ENCODE results near the genes DDX39B, ATP6V1G2 and HSPA1A.

DNA sequence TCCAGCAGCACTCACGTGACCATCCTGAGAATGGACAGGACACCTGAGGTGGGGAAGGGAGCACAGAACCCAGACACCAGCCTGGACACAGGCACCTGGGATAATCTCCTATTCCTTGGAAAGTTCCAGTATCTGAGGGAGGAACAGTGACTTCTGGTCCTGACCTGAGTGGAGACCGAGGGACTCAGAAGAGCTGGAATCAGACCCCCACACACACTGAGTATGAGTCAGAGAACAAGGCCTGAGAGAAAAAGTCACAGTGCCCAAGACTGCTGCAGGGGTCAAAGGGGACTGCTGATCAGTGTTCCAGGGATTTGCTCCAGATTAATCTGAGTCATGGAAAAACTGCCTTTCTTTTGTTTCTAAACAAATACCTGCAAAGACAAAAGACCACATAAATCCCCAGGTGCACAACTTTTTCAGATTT is 35.7 kb upstream of the MICB start:
- PRO-cap: no peak
- RAMPAGE, long total RNA, 5 experiments: no peak in any of the 5 experiments
- RRBS: no CpG with 5 or more reads among the region's 2 CpGs

- PRO-cap: no peak
- RAMPAGE, long total RNA, 5 experiments: no peak in any of the 5 experiments
- RRBS: no CpG with 5 or more reads among the region's 4 CpGs
These were observed 2.3 kb upstream of the MICB start for GRCh38 chr6:31495611-31496019.

DNA sequence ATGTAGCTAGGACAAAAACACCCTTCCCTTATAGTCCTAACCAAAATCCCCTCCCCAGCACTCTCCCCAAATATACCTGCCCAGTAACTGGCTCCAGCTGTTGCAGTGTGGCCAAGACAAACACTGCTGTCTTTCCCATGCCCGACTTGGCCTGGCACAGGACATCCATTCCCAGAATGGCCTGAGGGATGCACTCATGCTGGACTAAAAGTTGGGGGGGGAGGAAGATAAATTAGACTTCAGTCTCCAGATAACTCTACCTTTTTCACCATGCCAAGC is 2.8 kb downstream of the DDX39B start:
- PRO-cap: no peak
- RAMPAGE, long total RNA, 5 experiments: no peak in any of the 5 experiments
- RRBS: no CpG with 5 or more reads among the region's 1 CpG

DNA sequence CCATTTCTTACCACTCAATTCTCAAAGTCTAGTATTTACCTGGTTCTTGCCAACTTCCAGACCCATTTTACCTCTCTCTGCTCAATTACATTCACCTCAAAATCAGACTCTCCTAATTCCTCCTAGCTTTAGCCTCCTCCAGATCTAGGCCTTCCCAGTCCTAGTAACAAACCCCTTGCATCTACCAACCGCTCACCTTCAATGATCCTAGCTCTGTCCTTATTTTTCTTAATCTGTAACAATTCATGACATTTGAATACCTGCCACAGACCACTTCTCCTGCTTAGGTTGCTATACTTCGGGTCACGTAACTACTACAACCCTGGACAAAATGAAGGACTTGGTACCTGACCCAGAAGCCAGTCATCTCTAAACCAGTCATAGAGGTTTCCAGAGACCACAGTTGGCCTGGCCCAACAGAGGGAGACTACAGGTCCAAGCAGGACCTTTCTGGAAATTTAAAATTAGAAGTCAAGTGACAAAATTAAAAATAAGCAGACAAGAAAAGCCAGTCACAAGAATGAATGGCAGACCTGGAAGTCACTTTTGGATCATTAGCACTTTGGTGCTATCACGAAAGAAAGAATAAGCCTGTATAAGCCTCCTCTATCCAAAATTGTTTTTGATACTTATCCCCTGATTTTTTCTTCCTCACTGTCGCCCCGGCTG is 2.3 kb downstream of the DDX39B start:
- PRO-cap: no peak
- RAMPAGE, long total RNA, 5 experiments: start-site peak on the minus strand in 2 of 5 experiments, centred at positions 113 to 193 of the sequence, 38 to 39 reads per replicate
- RRBS: no CpG with 5 or more reads among the region's 6 CpGs

DNA sequence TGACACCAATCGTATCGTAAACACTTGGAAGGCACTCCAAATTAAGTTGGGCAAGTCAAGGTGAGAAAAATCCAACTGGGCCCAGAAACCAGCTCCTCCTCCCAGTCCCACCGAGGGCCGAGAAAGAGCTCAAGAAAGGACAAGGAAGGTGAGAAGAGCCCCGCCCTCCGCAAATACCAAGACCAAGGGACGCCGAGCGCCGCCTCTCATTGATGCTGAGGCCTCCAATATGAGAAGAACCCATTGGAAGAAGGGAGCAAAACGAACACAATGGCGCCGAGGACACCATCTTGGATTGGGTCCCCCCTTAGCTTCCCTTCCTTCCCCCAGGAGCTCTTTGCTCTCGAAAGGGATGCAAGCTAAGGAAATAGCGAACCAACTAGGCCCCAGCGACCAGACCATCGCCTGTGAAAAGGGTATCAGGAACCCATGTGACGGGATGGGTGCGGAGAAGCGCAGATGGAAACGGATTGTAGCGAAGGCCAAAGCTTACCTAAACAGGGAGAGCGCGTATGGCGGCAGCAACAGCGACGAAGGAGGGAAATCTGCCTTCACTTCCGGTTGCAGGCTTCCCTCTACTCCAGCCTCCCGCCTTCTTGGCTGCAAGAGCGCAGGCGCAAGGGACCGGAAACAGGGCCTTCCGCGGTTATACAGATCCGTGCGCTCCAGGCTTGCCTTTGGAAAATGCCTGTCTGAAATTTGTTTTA is at the start of gene DDX39B:
TSS of gene DDX39B (minus strand) at position 547 of the 707 bp plus-strand sequence.
- PRO-cap: bidirectional peak, plus-strand start at position 172 of the sequence, minus-strand start at position 110 of the sequence; bidirectional peak, plus-strand start at position 633 of the sequence, minus-strand start at position 547 of the sequence
- RAMPAGE, long total RNA, 5 experiments: start-site peak on the minus strand in 5 of 5 experiments, centred at positions 269 to 561 of the sequence, 13 to 563 reads per replicate
- RRBS: 3% methylated on average over 5 of the region's 36 CpGs

- PRO-cap: no peak
- RAMPAGE, long total RNA, 5 experiments: start-site peak on the minus strand in 1 of 5 experiments, at chr6:31546569-31546865 at its widest, 43 to 48 reads per replicate
- RRBS: no CpG with 5 or more reads among the region's 15 CpGs
These were observed at the start of gene ATP6V1G2 for GRCh38 chr6:31546490-31547187. Gene ATP6V1G2, minus strand, starts transcription at chr6:31546608.

GRCh38 chr6:31585432-31585919 is 601 bp upstream of the LST1 start:
- PRO-cap: no peak
- RAMPAGE, long total RNA, 5 experiments: no peak in any of the 5 experiments
- RRBS: no CpG with 5 or more reads among the region's 3 CpGs

- PRO-cap: no peak
- RAMPAGE, long total RNA, 5 experiments: no peak in any of the 5 experiments
- RRBS: 90% methylated on average over 3 of the region's 7 CpGs
These were observed 13.1 kb downstream of the PRRC2A start for GRCh38 chr6:31633611-31633927.

DNA sequence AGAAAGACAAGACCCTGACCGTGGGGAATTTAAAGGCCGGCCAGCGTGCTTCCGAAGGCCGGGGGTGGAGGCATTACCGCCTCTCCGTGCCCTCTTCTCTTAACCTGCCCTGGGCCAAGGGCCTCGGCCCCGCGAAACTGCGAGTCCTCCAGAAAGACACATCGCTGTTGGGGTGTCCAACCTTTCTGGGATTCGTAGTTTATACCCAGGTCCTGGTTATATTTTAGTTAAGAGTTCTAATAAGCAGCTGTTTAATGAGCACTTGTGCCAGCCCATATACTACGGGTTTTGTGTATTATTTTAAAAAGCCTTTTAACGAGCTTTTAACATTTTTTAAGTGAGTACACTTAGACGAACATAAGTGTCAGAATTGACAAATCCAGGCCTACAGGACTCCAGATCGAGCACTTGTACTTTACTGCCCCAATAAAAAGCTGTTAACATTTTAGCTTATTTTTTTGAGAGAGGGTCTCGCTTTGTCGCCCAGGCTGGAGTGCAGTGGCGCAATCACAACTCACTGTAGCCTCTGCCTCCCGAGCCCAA is 850 bp upstream of the BAG6 start:
- PRO-cap: no peak
- RAMPAGE, long total RNA, 5 experiments: no peak in any of the 5 experiments
- RRBS: no CpG with 5 or more reads among the region's 21 CpGs

- PRO-cap: no peak
- RAMPAGE, long total RNA, 5 experiments: no peak in any of the 5 experiments
- RRBS: no CpG with 5 or more reads among the region's 4 CpGs
These were observed 2.3 kb downstream of the APOM start for GRCh38 chr6:31657820-31658481.

DNA sequence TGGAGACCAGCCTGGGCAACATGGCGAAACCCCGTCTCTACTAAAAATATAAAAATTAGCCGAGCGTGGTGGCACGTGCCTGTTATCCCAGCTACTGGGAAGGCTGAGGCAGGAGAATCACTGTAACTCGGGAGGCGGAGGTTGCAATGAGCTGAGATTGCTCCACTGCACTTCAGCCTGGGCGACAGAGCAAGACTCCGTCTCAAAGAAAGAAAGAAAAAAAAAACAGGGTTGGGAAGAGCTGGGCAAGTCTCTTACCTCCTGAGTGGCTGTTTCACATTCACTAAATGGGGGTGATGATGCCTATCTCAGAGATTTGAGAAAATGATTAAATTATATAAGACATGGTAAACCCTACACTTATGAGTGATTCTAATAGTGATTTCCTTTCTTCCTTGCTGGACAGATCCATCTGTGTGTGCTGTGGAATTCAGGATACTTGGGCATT is 976 bp downstream of the MSH5 start:
- PRO-cap: no peak
- RAMPAGE, long total RNA, 5 experiments: start-site peak on the plus strand in 1 of 5 experiments, centred at position 438 of the sequence, 5 reads per replicate
- RRBS: no CpG with 5 or more reads among the region's 9 CpGs

- PRO-cap: unidirectional peak, minus-strand start at chr6:31766460
- RAMPAGE, long total RNA, 5 experiments: start-site peak on the minus strand in 1 of 5 experiments, at chr6:31765964-31766646 at its widest, 6 reads per replicate
- RRBS: 82% methylated on average over 7 of the region's 44 CpGs
These were observed 3.6 kb downstream of the SAPCD1 start for GRCh38 chr6:31765817-31766719.

DNA sequence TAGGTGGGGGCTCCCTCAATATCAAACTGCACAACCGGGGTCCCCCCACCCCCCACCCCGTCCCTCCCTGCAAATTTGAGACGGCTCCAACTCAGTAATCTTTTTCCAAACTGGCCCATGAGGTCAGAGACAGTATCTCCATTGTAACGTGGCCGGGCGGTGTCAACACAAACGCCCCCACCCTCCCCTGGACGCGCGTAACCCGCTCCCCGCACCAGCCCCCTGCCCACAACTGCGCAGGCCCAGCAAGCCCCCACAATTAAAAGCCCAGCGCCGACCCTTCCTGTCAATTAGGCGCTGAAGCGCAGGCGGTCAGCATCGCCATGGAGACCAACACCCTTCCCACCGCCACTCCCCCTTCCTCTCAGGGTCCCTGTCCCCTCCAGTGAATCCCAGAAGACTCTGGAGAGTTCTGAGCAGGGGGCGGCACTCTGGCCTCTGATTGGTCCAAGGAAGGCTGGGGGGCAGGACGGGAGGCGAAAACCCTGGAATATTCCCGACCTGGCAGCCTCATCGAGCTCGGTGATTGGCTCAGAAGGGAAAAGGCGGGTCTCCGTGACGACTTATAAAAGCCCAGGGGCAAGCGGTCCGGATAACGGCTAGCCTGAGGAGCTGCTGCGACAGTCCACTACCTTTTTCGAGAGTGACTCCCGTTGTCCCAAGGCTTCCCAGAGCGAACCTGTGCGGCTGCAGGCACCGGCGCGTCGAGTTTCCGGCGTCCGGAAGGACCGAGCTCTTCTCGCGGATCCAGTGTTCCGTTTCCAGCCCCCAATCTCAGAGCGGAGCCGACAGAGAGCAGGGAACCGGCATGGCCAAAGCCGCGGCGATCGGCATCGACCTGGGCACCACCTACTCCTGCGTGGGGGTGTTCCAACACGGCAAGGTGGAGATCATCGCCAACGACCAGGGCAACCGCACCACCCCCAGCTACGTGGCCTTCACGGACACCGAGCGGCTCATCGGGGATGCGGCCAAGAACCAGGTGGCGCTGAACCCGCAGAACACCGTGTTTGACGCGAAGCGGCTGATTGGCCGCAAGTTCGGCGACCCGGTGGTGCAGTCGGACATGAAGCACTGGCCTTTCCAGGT is at the start of gene HSPA1A:
TSS of gene HSPA1A (plus strand) at position 595 of the 1,089 bp plus-strand sequence.
- PRO-cap: bidirectional peak, plus-strand start at position 595 of the sequence, minus-strand start at position 404 of the sequence; unidirectional peak, plus-strand start at position 777 of the sequence
- RAMPAGE, long total RNA, 5 experiments: start-site peak on the plus strand in 4 of 5 experiments, centred at positions 594 to 662 of the sequence, 18 to 1,230 reads per replicate
- RRBS: 6% methylated on average over 12 of the region's 78 CpGs

GRCh38 chr6:31834754-31835732 is 7.5 kb downstream of the HSPA1B start:
- PRO-cap: bidirectional peak, plus-strand start at chr6:31834916, minus-strand start at chr6:31834598; bidirectional peak, plus-strand start at chr6:31835398, minus-strand start at chr6:31835322
- RAMPAGE, long total RNA, 5 experiments: start-site peak on the plus strand in 2 of 5 experiments, at chr6:31834913-31835148 at its widest, 157 to 491 reads per replicate
- RRBS: 0% methylated on average over 7 of the region's 51 CpGs

GRCh38 chr6:31855643-31856167 is 6.9 kb downstream of the NEU1 start:
- PRO-cap: no peak
- RAMPAGE, long total RNA, 5 experiments: no peak in any of the 5 experiments
- RRBS: no CpG with 5 or more reads among the region's 12 CpGs

- PRO-cap: no peak
- RAMPAGE, long total RNA, 5 experiments: start-site peak on the minus strand in 2 of 5 experiments, at chr6:31864653-31864903 at its widest, 16 to 19 reads per replicate
- RRBS: no CpG with 5 or more reads among the region's 18 CpGs
These were observed 2.0 kb upstream of the NEU1 start for GRCh38 chr6:31864470-31865203.

DNA sequence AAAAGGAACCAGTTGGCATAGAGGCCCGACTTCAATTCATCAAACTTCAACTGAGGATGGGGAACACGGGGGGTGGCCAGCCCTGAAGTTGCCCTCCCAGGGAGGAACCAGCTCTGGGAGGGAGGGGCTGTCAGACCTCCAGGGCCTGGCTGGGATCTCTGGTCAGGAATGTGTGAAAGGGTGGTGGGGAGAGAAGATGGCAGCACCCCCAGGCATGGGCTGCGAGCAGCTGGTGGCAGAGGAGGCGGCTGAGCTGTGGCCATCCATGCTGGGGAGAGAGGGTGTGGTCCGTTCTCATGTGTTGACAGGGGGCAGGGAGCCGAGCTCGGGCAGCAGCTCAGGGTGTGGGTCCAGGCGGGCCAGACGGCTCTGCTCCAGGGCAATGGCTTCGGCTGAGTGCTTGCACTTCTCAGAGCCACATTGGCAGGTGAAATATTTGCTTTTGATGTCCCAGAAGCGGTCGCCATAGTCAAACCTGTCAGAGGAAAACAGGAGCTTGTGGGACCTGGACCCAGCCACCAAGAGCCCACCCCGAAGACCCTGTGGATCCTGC is 1.1 kb upstream of the SLC44A4 start:
- PRO-cap: no peak
- RAMPAGE, long total RNA, 5 experiments: start-site peak on the minus strand in 1 of 5 experiments, centred at position 427 of the sequence, 9 reads per replicate
- RRBS: no CpG with 5 or more reads among the region's 13 CpGs

GRCh38 chr6:31944716-31945367 is 1.1 kb upstream of the CFB start:
- PRO-cap: no peak
- RAMPAGE, long total RNA, 5 experiments: no peak in any of the 5 experiments
- RRBS: no CpG with 5 or more reads among the region's 8 CpGs

GRCh38 chr6:31969616-31970520 is 2.1 kb downstream of the DXO start:
- PRO-cap: no peak
- RAMPAGE, long total RNA, 5 experiments: no peak in any of the 5 experiments
- RRBS: no CpG with 5 or more reads among the region's 21 CpGs

GRCh38 chr6:31972682-31972901 is 429 bp downstream of the STK19 start:
- PRO-cap: no peak
- RAMPAGE, long total RNA, 5 experiments: no peak in any of the 5 experiments
- RRBS: no CpG with 5 or more reads among the region's 15 CpGs

All from stomach (tissue), 7 donors.